Cardiac fibroblast (primary cell): ENCODE measurements around a stretch of chr2.

DNA sequence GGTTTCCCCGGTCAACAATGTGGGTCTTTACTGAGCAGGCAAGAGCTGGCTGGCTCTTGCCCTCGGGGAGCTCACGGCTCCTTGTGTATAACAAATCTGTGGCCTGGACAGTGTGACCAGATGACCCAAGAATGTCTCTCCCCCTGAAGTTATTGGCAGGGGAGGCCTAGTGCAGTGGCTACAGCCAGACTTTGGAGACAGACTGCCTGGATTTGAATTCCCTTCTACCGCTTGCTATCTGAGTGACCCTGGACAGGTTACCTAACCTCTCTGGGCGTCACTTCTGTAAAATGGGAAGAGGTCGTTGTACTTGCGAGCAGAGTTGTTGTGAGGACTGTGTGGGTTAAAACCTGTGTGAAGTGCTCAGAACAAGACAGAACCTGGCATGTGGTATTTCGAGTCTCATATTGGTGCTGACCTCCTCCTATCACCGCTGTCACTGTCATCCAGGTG, 179.8 kb downstream of the KLHL29 start:
- RRBS, result no CpG with 5 or more reads among the region's 9 CpGs

GRCh38 chr2:23590873-23591905, 206.2 kb downstream of the KLHL29 start:
- RRBS, result no CpG with 5 or more reads among the region's 31 CpGs

DNA sequence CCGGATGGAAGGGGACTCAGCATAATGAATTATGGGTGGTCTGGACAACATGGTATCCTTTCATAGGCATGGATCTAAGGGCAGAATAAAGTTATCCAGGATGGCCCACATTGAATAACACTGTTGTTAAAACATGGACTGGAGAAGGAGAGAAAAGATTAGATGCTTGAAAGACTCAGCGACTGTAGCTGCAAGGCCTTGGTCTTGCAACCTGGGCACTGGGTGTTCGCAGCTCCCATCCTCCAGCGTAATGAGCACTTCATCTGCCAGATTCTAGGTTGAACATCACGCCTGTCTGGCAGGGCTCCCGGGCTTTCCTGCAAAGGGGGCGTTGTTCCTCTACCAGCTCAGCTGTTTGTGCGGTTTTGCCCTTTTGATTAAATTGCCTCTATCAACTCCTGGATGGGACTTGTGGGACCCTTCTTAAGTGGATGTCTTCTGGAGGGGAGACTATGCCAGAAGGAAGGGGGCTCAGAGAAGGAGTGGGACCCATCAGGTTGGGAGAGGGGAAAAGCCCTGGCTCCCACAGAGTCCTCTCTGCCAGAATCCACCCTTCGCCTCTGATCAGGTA, 215.4 kb downstream of the KLHL29 start:
- RRBS, result no CpG with 5 or more reads among the region's 9 CpGs

GRCh38 chr2:23620640-23621627, 236.0 kb downstream of the KLHL29 start:
- RRBS, result 79% methylated on average over 4 of the region's 21 CpGs

DNA sequence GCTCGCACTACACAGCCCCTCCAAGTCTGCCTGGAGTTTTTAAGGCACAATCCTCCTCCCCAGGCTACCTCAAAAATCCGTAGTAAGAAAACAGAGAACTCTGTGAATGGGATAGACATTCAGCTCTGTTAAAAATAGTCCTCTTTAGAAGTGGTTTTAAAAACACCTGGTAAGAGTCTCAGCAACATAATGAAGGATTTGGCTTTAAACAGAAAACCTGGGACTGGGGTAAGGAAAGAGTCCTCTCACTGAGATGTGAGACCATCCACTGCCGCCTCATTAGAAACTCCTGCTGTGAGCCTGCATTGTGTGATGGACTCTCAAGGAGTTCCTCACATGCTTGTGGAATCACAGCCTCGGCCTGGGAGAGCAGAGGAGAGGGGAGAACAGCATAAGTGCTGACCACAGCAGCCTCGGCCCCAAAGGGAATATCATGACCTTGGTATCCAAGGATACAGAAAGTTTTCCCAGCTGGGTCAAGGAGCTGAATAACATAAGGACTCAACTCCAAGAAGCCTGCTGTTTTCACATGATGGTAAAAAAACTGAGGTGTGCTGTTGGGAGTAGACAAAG, 214.7 kb downstream of the ATAD2B start:
- RRBS, result no CpG with 5 or more reads among the region's 5 CpGs

DNA sequence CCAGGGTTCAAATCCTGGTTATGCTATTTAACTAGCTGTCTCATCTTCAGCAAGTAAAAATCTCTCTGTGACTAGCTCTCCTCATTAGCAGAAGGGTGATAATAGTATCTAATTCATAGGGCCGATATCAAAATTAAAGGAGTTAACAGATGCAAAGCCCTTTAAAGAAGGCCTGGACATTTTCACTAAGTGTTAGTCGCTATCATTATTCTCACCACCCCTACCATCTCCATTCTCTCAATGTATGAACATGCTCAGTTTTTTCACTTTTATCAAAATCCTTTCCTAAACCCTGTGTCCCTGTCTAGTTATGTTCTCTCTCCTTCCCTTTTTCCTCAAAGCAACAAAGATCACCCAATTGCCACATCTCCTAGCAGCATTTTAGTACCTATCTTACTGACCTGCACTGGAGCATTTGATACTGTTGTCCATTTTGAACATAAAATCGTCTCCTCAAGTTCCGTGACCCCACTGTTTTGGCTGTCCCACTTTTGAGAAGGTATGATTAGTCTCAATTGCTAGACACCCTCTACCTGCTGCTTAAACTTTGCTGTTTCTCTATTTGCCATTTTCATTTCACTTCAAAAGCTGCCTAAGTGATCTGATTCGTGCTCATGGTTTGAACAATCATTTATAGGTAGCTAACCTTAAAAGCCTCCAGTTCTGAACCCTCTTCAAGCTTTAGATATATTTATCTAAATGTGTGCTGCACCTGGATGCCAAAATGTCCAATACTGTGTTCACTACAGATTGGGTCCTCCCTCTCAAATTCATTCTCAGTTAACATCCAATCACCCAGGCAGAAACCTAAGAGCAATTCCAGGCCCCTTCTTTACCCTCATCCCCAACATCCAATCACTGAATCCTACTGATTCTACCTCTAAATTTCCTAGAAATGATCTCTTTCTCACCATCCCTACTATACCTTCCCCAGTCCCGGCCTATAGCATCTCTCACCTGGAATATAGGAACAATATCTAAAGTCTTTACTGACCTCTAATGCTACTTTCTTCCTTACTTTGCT, 193.7 kb downstream of the ATAD2B start:
- RRBS, result no CpG with 5 or more reads among the region's 6 CpGs

DNA sequence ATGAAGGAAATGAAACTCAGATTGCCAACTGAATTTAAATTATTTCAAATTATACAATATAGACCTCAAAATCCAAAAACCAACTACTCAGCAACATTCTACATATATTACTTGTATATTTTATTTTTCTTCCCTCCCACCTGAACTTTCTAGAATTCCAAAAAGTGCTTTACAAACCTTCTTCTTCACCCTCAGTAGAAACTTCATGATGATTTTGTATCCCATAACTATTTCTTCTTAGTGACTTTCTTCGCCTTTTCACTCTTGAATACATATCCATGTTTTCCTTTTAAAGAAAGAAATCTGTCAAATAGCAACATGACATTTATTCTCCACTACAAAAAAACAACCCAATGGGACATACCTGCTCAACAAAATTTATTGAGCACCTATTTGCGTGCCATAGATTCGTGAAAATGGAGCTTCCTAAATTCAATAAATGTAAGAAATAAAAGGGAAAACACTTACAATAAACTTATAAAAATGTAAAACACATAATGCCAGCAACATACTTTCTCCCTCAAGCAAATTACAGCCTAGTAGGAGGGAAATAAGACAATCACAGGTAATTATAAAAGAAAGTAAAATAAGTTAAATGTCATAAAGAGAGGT, 42.2 kb downstream of the ATAD2B start:
- RRBS, result no CpG with 5 or more reads among the region's 3 CpGs

GRCh38 chr2:23925640-23926307, 1.1 kb downstream of the ATAD2B start:
- RRBS, result no CpG with 5 or more reads among the region's 15 CpGs

DNA sequence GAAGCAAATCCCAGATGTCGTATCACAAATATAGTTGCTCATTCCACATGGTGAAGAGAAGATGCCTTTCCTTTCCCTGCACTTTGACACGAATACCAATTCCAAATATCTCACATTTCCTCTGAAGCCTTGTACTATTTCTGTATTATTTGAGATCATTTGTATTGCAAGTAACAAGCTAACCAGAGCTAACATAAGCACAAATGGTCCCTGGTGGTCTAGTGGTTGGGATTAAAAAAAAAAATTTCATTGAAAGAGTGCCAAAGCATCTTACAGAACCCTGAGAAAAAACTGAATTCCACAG, 3.7 kb upstream of the FAM228A start:
- RRBS, result no CpG with 5 or more reads among the region's 2 CpGs

GRCh38 chr2:24268941-24269755, 91.2 kb downstream of the ITSN2 start:
- RRBS, result no CpG with 5 or more reads among the region's 5 CpGs

DNA sequence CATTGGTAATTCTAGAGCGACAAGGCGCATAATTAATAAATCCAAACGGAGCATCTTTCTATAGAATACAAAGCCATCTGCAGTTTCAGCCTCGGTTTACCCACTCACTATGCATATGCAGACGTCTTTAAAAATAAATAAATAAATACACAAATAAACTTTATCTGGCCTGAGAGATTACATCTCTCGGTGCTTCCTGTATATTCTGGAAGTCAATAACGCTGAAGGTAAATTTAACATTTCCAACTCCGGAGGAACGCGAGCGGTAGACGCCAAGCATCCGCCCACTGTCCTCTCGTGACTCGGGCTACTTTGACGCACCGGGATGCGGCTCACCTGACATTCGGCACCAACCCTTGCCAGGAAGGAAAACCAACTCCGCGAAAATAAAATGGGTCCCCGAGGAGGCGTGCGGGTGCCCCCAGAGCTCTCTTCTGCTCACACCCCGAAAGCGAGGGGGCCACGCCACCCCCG, 796 bp downstream of the ITSN2 start:
- RRBS, result 1% methylated on average over 10 of the region's 28 CpGs

DNA sequence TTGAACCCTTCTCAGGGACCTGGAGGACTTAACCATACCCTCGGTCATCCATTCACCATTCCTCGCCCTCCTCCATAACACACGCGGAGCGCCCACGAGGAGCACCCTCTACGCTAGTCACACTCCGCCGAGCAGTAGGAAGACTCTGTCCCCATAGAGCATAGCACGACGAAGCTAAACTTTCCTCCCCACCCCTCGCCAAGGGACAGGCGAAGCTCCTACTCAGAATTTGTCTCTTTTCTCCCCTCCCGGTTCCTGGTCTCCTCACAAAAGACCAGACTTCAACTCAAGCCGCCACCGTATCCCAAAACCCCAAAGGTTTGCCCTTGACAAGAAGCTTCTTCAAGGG, 681 bp upstream of the ITSN2 start:
- RRBS, result no CpG with 5 or more reads among the region's 16 CpGs

DNA sequence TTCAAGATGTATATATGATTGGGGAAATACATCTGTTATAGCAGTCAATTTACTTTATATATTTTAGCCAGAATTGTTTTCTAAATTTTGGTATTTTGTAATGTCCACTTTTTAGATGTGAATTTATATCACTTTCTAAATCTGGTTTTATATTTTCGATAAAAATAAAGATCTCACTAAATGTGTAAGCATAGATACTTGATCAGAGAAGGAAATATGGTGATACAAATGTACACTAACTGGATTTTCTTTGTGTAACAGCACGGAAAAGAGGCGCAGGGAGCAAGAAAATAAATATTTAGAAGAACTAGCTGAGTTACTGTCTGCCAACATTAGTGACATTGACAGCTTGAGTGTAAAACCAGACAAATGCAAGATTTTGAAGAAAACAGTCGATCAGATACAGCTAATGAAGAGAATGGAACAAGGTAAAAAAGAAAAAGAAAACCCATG, 127.7 kb downstream of the PTRHD1 start:
- RRBS, result no CpG with 5 or more reads among the region's 4 CpGs

DNA sequence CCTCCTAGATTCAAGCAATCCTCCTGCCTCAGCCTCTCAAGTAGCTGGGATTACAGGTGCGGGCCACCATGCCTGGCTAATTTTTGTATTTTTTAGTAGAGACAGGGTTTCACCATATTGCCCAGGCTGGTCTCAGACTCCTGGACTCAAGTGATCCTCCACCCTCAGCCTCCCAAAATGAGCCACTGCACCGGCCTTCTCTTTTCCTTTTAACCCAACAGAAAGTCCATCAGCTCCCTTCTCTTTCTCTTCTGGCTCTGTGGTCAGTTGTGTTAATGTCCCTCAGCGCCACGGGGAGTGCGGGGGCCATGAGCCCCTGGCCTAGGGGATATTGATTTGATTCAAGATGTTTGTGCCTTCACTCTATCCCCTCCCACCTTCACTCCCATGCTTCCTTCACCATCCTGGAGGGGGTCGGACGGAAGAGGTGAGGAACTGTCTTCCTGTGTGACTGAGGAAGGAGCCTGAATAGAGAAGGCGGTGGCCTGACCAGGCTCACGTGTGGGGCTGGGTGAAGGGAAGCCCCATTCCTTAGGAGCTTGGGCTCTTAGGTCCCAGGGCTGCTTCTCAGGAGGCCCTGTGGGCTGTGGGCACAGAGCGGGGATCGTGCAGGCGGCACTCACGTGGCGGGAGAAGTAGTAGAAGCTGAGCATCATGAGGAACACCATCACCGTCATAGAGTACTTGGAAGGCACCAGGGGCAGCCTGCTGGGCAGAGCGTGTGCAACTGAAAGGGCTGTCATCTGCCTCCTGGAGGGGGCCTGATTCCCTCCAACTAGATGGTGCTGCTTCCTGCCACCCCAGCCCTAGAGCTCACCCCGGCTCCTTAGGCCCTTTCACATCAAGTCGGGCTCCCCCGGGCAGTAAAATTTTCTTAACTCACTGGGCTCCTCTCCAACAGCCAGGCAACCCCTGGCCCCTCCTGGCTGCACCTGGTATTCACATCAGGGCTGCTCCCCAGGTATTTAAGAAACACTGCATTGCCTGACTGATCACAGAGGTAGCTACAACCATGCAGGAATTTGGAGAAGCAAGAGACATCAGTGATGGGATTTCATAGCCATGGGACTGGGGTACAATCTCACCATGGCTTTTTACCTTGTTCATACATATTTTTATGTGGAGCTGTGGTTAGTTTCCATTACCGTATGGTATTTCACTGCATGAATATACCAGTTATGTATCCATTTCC, 32.6 kb downstream of the CENPO start:
- RRBS, result no CpG with 5 or more reads among the region's 20 CpGs

DNA sequence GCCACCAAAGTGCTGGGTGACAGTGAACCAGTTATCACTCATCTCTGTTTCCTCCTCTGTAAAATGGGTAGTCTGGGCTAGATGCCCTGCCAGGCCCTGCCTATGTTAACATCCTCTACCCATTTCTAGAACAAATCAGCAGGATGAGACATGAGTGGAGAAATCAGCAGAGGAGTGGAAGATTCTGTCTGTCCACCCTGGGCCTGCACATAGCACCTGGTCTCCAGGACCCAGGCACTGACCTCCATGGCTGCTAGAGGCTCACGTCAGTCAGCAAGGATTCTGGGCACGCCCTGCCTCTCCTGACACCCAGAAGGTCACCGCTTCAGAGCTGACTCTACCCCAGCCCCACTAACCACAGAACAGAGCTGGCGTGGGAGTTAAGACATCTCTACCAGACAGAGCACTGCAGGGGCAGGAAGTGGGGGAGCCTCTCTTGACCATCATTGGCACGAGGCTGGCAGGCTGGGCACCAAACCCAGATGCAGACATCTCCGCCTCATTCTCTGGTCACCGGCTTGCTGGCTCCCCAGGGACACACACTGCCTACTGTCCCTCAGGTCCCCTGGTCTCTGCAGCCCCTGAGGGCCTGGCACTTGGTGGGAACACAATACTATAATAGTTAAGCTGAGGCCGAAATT, 3.0 kb downstream of the ADCY3 start:
- RRBS, result no CpG with 5 or more reads among the region's 8 CpGs

DNA sequence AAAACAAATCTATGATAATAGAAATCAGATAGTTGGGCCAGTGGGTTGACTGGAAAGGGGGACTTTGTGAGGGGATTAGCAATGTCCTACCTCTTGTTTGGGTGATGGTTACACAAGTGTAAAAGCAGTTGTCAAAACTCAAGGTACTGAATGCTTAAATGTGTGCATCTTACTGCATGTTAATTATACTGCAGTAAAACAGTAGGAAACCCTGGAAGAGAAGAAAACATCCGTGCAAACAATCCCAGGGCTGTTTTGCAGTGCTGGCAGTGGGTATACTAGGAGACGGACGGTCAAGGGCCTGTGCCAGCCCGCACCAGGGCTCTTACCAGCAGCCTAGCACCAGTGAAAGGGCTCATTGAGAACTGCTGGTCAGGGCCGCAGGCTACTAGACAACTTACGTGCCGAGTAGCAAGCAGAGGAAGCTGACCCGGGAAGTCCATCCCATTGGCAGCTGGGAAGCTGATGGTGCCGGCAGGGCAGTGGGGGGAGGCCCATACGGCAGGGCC, 20.4 kb downstream of the EFR3B start:
- RRBS, result no CpG with 5 or more reads among the region's 10 CpGs

GRCh38 chr2:25176335-25176753, 8.0 kb upstream of the POMC start:
- RRBS, result no CpG with 5 or more reads among the region's 5 CpGs

DNA sequence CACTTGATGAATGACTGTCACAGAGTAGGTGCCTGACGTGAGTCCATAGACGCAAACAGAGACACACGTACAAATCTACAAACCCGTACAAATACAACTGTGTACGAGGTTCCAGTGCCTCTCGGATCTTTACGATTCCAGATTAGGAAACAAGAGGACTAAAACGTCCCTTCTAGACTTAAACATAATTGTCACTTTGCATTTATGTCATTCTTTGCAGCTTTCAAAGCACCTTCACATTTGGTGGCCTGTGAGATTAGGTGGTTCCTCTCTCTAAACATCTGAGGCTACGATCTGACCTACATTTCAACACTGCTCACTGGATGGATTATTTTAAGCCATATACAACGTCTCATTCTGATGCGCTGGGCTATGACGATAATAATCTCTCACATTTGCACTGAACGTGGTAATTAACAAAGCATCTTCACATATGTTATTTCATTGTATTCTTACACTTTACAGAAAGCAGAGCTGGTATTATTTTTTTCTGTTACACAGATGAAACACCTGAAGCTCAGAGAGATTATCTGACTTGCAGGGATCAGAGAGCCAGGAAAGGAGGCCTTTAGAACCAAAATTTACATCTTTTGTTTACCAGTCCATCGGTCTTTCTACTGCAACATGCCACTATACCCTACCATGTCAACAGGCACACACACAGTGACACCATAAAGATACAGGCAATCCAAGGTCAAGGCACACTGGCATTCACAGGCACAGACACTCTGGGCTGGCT, 36.5 kb downstream of the DNMT3A start:
- RRBS, result no CpG with 5 or more reads among the region's 14 CpGs

DNA sequence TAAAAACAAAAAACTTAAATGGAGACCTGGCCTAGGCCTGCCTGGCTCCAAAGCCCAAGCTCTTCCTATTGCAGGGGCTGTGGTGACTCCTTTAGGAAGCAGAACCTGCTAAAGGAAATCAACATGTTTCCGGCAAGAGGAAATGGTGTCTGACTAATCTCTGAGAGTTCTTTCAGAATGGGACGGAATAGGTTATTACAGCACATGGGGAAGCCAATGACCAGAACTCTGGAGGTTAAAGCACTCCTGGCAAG, 21.4 kb downstream of the KIF3C start:
- RRBS, result no CpG with 5 or more reads among the region's 2 CpGs

GRCh38 chr2:26057007-26057878, 23.4 kb downstream of the RAB10 start:
- RRBS, result no CpG with 5 or more reads among the region's 11 CpGs